SJCRH30 (cell line): ENCODE measurements around a stretch of chr16.

GRCh38 chr16:68539371-68540052 lies 421 bp downstream of the ZFP90 start:
- RAMPAGE, long total RNA, result no peak

GRCh38 chr16:68642431-68643129 lies 2.5 kb upstream of the CDH3 start:
- RAMPAGE, long total RNA, result no peak

- RAMPAGE, long total RNA, result no peak
These were observed 1.3 kb upstream of the CDH3 start for GRCh38 chr16:68643841-68644277.

GRCh38 chr16:68742351-68742625 lies 5.2 kb downstream of the CDH1 start:
- RAMPAGE, long total RNA, result no peak

DNA sequence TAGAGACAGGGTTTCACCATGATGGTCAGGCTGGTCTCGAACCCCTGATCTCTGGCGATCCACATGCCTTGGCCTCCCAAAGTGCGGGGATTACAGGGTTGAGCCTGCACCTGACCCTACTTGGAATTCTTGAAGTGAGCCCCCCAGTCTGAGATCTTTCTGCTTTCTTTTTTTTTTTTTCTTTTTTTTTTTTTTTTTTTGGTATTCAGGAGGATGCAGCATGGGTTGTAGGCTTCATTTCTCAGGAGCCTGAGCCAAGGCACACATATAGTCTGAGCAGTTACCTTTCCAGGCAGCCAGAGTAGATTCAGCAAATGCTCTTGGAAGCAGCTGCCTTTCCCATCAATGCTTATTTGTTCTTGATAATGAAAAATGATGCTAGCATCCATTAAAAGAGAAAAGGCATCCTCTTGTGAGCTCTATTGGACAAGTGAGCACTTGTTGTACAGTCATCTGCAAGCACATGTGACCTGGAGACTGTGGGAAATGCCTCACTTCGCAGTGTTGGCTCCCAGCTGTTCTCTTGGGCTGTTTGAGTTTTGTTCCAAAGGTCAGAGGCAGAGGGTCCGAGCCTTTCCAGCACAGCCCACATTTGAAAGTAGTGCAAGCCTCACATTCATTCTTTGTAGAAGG lies 49.4 kb downstream of the CDH1 start:
- RAMPAGE, long total RNA, result no peak

GRCh38 chr16:68916370-68916574 lies 72.9 kb downstream of the TANGO6 start:
- RAMPAGE, long total RNA, result no peak

DNA sequence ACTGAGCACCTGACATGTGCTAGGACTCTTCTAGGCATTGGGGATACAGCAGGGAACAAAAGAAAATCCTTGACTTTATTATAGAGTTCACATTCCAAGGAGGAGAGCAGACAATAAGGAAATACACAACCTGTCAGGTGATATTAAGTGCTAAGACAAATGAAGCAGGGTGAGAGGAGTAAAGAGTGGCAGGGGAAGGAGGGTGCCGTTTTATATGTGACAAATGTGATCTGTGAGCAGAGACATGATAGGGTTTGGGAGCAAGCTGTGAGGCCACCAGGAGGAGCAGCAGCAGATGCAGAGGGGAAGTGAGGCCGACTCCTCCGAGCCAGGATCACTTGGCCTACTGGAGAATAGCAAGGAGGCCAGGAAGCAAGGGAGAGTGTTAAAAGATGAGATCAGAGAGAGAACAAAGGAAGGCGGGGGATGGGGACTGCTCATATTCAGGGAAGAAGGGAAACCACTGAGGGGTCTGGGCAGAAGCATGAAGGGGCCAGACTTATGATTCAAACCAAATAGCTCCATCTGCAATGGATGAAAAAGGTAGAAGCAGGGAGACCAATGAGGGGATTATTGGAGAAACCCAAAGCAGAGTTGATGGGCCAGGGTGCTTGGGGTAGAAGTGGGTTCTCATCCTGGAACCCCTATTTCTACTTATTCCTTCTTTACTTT lies 129.4 kb downstream of the TANGO6 start:
- RAMPAGE, long total RNA, result no peak

DNA sequence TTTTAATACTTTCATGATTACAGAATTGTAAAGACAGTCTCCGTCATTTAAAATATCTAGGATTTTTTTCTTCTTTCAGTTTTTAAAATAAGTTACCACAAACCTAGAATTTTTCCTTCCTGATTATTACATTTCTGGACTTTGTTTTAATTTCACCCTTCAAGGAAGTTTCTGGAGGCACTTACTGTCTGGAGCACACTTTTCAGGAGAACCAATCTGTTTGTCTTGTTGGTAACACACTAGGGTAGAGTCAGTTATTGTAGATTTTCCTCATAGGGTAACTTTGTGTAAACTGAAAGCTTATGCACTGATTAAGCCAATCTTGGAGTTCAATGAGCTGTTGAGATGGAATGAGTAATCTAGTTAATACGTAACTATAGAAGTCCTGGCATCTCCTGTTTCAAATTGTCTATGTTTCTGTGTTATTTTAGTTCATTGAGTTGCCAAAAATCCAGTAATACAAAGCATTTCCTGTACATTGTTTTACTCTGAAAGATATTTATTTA lies 111.7 kb upstream of the HAS3 start:
- RAMPAGE, long total RNA, result no peak

DNA sequence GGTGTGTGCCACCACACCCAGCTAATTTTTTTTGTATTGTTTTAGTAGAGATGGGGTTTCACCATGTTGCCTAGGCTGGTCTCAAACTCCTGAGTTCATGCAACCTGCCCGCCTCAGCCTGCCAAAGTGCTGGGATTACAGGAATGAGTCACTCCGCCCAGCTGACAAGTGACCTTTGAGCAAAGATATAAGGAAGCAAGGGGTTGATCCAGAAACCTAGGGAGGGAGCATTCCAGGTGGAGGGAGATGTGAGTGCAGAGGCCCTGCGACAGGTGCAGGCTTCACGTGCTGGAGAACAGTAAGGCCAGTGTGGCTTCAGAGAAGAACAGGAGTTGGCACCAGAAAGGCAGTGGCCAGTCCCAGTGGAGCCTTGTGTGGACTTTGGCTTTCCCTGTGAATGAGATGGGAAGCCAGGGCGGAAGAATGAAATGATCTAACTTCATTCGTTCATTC lies 73.6 kb upstream of the HAS3 start:
- RAMPAGE, long total RNA, result no peak

DNA sequence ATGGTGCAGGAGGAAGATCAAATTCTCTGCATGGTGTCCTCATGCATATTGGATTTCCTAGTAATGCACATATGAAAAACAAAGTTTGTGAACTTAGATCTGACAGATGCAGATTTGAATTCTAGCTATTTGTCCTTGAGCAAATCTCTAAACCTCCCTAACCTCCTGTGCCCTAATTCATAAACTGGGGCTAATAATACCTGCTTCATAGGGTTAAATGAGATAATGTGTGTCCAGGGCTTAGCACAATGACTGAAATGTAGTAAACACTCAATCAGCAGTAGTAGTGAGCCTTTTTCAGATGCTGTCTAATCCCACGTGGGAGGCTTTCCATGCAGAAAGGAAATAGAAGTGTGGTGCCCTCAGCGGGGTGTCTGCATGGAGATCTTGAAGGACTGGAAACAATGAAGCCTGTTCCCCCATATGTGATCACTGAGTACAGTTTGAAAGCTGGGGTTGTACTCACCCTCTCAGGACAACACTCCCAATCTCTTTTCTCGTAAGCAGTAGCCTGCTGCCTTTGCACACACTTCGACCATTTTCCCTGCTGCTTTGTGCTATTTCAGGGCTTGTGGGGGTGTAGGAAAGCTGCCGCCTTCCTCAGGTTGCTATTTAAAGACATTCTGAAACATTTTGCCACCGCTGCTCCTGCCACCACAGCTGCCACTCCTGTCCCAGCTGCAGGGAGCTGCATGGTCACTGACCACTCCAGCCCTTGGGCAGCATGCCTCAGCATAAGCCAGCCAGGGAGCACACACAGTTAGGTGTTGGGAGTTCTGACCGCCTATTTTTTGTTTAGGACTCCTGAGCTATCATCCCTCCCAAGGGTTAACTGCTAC lies 40.7 kb upstream of the HAS3 start:
- RAMPAGE, long total RNA, result no peak

DNA sequence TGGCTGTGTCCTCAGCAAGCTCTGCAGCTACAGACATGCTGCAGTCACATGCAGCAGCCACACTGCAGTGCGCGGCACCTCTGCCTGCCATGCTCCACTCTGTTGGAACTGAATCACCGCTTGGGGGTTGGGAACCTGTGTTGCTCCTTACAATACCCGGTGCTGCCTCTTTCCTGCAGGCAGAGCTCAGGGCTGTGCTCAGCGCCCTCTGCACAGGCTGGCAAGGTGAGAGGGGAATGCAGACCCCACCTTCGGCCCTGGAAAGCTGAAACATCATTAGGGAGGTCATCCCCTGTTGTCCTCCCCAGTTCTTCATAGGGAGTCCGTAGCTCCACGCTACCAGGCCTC lies 16.0 kb upstream of the HAS3 start:
- RAMPAGE, long total RNA, result no peak

DNA sequence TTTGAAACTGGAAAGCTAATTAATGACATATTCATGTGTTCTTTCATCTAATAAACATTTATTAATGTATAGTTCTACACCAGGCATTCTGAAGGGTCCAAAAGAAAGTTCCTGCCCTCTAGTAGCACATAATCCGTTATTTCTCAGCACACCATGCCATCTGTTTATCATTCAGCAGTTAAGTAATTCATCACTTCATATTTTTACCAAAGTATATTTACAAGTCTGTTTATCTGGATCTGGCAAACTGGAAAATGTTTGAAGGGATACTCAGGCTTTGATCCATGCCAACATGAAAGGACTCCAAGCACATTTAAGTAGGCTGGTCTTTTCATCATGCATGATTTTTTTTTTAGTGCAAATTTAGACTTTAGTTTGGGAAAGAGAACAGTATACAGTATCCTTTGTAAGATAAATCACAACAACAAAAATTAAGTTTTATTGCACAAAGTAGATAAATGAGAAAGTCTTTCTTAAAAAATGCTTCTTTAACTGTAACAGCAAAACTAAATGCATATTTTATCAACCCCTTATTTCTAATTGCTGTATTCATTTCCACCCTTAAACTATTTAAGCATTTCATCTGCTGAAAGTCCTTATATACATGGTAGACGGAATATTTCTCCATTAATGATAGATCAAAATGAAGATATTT lies 4.0 kb upstream of the VPS4A start:
- RAMPAGE, long total RNA, result no peak

DNA sequence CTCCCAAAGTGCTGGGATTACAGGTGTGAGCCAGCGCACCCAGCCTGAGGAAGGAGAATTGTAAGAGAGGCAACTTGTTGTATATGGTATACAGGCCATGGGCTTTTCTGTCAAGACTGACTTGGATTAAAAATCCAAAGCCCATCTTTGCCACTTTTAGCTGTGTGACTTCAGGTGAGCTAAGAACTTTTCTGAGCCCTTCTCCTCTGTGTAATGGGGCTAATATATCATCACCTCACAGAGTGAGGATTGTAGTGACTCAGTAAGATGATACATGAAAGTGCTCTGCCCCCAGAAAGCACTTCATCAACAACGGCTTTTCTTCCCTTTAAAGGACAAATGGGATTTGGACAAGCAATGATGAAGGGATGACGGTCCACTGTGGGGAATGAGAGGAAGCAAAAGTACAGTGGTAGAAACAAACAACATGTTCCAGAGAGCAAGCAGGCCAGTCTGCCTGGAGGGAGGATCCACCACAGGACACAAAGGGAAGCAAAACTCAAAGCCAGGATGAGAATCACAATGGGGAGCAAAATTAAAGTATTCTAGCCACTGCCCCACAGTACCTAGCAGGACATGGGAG lies 14.3 kb upstream of the TMED6 start:
- RAMPAGE, long total RNA, result no peak

GRCh38 chr16:69370406-69370928 lies 15.3 kb downstream of the TERF2 start:
- RAMPAGE, long total RNA, result no peak

DNA sequence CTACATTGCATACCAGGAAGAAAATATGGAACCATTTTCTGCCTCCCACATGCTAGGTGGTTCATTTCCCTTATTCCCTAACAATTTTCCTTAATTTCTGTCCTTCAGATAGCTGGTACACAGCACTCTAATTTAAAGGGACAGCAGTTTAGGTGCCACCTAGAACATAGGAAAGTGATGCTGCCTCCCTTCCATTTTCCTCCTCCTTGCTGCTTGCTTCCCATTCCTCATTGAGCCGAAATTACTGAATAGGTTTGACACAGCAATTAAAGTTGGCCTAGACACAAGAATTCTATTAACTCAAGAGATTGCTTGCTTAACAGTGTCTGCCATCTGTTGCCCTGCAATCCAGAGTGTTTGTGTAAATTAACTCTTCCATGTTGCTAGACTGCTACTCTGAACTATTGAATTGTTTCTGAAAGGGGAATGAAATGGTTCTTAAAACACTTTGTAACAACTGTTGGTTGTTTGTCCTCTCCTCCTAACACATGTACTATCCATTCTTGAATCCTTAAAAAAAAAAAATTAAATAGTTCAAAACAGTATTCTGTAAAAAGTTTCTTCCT lies 24.4 kb downstream of the CYB5B start:
- RAMPAGE, long total RNA, result no peak

GRCh38 chr16:69523551-69524045 lies 42.2 kb upstream of the NFAT5 start:
- RAMPAGE, long total RNA, result no peak

DNA sequence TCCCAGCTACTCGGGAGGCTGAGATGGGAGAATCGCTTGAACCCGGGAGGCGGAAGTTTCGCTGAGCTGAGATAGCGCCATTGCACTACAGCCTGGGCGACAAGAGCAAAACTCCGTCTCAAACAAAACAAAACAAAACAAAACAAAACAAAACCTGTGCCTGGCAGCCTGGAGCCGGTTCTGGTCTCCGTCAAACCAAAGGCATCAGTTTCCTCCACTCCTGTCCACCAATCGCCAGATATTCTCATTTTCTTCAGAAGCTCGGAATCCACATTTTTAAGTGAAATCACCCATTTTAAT lies 655 bp downstream of the NQO1 start:
- RAMPAGE, long total RNA, result no peak

DNA sequence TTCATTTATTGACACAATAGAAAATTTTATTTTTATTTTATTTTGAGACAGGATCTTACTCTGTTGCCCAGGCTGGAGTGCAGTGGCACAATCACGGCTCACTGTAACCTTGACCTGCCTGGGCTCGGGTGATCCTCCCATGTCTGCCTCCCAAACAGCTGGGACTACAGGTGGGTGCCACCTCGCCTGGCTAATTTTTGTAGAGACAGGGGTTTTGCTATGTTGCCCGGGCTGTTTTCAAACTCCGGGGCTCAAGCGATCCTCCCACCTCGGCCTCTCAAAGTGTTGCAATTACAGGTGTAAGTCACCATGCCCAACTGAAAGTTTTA lies 2.0 kb downstream of the WWP2 start:
- RAMPAGE, long total RNA, result no peak

GRCh38 chr16:69798549-69798886 lies 36.4 kb downstream of the WWP2 start:
- RAMPAGE, long total RNA, result no peak

- RAMPAGE, long total RNA, result no peak
These were observed 93.5 kb downstream of the WWP2 start for GRCh38 chr16:69855452-69856142.